Uterus (tissue), 7 donors: ENCODE measurements around a stretch of chr4.

- PRO-cap, 4 experiments: no peak in any of the 4 experiments
- RAMPAGE, long total RNA, 2 experiments: no peak in any of the 2 experiments
- RRBS: no CpG with 5 or more reads among the region's 3 CpGs
Observed at GRCh38 chr4:137532869-137533238, 560 bp upstream of the PCDH18 start.

DNA sequence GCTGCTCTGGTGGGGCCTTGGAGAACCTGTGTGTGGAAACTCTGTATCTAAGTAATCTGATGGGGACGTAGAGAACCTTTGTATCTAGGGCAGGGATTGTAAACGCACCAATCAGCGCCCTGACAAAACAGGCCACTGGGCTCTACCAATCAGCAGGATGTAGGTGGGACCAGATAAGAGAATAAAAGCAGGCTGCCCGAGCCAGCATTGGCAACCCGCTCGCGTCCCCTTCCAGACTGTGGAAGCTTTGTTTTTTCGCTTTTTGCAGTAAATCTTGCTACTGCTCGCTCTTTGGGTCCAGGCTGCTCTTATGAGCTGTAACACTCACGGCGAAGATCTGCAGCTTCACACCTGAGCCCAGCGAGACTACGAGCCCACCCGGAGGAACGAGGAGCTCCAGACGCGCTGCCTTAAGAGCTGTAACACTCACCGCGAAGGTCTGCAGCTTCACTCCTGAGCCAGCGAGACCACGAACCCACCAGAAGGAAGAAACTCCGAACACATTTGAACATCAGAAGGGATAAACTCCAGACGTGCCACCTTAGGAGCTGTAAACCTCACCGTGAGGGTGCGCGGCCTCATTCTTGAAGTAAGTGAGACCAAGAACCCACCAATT lies 299.2 kb downstream of the SLC7A11 start:
- PRO-cap, 4 experiments: no peak in any of the 4 experiments
- RAMPAGE, long total RNA, 2 experiments: no peak in any of the 2 experiments
- RRBS: no CpG with 5 or more reads among the region's 26 CpGs

GRCh38 chr4:138199378-138200249 lies 42.5 kb downstream of the SLC7A11 start:
- PRO-cap, 4 experiments: no peak in any of the 4 experiments
- RAMPAGE, long total RNA, 2 experiments: no peak in any of the 2 experiments
- RRBS: no CpG with 5 or more reads among the region's 7 CpGs

- PRO-cap, 4 experiments: no peak in any of the 4 experiments
- RAMPAGE, long total RNA, 2 experiments: no peak in any of the 2 experiments
- RRBS: no CpG with 5 or more reads among the region's 2 CpGs
Observed at GRCh38 chr4:138255892-138256272, 13.7 kb upstream of the SLC7A11 start.

DNA sequence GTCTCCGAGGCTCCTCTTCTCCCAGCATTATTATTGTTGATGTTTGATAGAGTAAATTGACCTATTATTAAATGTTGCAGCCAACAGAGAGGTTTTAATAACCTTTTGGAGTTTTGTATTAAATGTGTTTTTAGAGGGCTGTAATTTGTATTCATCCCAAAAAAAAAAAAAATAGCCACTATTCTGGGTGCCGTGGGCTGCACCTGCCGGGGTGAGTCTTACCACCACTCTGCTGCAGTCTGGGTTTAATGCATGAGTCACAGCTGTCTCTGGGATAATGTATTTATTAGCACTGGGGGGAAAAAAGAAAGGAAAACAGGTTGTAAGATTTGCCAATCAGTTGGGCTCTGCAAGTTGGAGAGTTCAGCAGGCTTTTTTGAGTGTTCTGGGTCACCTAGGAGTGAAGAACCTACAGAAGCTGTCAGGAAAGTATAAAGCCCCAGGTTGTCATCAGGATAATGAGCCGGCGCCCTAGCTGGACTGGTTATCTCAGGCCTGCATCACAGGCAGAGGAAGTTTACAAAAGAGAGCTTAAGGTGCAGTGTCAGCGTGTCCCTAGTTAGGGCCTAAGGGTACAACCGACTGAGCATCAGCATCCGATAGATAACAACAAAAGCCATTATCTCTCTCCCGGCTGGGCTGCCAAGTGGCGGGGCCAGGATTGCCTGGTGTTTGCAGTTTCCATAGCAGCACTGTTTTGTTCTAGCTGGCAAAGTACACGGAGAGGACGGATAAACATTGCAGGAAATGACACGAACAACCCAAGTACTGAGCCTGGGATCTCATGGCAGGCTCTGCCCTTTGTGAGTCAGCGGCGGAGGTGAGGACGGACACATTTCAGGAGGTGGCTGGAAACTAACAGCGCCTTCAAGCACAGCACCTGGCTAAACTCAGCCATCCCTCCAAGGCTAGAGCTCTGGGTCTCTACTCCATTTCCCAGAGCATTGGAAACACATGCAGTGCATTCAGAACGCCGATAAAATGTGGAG lies 104.8 kb upstream of the NOCT start:
- PRO-cap, 4 experiments: peak in 4 of 4 experiments; most common plus-strand start position 804 of the sequence (in 2)
- RAMPAGE, long total RNA, 2 experiments: no peak in any of the 2 experiments
- RRBS: no CpG with 5 or more reads among the region's 19 CpGs

DNA sequence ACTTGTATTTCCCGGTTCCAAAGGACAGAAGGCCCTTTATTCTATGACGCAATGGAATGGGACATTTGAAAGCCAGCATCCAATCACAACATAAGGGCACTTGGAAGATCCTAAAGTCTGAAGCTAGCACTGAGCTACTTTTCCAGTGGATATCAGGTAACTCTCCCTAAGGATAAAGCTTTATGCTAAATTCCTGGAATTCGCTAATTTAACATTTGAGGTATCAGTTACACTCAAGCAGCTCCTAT lies 75.5 kb upstream of the NOCT start:
- PRO-cap, 4 experiments: no peak in any of the 4 experiments
- RAMPAGE, long total RNA, 2 experiments: no peak in any of the 2 experiments
- RRBS: no CpG with 5 or more reads among the region's 3 CpGs

GRCh38 chr4:138977519-138977921 lies 38.1 kb upstream of the NOCT start:
- PRO-cap, 4 experiments: no peak in any of the 4 experiments
- RAMPAGE, long total RNA, 2 experiments: no peak in any of the 2 experiments
- RRBS: no CpG with 5 or more reads among the region's 6 CpGs

GRCh38 chr4:139159353-139159991 lies 17.5 kb downstream of the ELF2 start:
- PRO-cap, 4 experiments: no peak in any of the 4 experiments
- RAMPAGE, long total RNA, 2 experiments: no peak in any of the 2 experiments
- RRBS: no CpG with 5 or more reads among the region's 5 CpGs

DNA sequence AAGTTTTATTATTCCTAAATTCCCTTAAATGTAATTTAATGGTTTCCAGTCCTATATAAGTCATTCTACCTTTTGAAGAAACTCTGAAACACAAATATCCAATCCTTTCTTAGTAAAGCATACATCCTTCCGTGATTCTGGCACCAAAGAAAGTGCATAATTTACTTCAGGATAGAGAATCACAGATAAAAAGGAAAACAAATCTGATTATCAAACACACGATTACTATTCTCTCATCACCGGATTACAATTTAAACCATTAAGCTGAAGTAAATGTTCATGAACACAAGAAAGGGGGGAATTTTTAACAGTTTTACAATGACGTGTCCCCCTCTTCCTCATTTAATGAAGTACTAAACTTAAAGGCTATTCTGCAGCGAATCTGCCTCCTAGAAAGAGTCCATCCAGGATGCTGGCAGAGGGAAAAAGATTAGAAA lies 1.5 kb downstream of the ELF2 start:
- PRO-cap, 4 experiments: no peak in any of the 4 experiments
- RAMPAGE, long total RNA, 2 experiments: no peak in any of the 2 experiments
- RRBS: no CpG with 5 or more reads among the region's 5 CpGs

DNA sequence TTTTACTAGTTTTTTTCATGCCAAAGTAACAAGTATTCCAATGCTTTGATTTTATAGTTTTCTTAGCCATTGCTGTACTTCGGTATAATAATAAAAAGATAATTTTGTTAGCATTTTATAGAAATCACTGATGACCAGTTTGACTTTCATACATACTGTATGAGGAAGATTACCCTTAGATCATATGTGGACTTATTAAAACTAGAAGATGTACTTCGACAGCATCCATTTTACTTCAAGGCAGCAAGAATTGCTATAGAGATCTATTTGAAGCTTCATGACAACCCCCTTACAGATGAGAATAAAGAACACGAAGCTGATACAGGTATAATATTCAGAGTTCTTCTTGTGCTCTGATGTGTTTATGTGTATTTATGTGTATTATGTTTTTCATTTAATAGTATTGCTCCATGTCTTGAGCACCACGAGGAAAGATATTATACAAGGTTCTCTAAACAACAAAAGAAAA lies 59.4 kb upstream of the NDUFC1 start:
- PRO-cap, 4 experiments: no peak in any of the 4 experiments
- RAMPAGE, long total RNA, 2 experiments: no peak in any of the 2 experiments
- RRBS: no CpG with 5 or more reads among the region's 4 CpGs

- PRO-cap, 4 experiments: peak in 4 of 4 experiments; most common plus-strand start chr4:139453540 (in 3); most common minus-strand start chr4:139453682 (in 4)
- RAMPAGE, long total RNA, 2 experiments: start-site peak on the minus strand in 1 of 2 experiments, at chr4:139453712-139454027 at its widest, 11 to 117 reads per replicate
- RRBS: no CpG with 5 or more reads among the region's 87 CpGs
Observed at GRCh38 chr4:139453043-139454063, 568 bp upstream of the RAB33B start.

DNA sequence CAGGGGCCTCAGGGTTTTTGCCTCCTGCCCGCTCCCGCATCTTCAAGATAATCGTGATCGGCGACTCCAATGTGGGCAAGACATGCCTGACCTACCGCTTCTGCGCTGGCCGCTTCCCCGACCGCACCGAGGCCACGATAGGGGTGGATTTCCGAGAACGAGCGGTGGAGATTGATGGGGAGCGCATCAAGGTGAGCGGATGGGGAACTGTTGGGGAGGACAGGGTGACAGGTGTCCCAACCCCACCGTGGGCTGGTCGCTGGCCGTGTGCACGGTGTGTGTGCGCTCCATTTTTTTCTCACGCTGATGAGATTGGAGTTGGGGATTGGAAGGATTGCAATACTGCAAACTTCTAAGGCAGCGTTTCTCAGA lies 319 bp downstream of the RAB33B start:
- PRO-cap, 4 experiments: peak in 4 of 4 experiments; most common minus-strand start position 308 of the sequence (in 4)
- RAMPAGE, long total RNA, 2 experiments: no peak in any of the 2 experiments
- RRBS: no CpG with 5 or more reads among the region's 24 CpGs

- PRO-cap, 4 experiments: no peak in any of the 4 experiments
- RAMPAGE, long total RNA, 2 experiments: no peak in any of the 2 experiments
- RRBS: no CpG with 5 or more reads among the region's 4 CpGs
Observed at GRCh38 chr4:139551056-139551521, 4.9 kb downstream of the SETD7 start.

DNA sequence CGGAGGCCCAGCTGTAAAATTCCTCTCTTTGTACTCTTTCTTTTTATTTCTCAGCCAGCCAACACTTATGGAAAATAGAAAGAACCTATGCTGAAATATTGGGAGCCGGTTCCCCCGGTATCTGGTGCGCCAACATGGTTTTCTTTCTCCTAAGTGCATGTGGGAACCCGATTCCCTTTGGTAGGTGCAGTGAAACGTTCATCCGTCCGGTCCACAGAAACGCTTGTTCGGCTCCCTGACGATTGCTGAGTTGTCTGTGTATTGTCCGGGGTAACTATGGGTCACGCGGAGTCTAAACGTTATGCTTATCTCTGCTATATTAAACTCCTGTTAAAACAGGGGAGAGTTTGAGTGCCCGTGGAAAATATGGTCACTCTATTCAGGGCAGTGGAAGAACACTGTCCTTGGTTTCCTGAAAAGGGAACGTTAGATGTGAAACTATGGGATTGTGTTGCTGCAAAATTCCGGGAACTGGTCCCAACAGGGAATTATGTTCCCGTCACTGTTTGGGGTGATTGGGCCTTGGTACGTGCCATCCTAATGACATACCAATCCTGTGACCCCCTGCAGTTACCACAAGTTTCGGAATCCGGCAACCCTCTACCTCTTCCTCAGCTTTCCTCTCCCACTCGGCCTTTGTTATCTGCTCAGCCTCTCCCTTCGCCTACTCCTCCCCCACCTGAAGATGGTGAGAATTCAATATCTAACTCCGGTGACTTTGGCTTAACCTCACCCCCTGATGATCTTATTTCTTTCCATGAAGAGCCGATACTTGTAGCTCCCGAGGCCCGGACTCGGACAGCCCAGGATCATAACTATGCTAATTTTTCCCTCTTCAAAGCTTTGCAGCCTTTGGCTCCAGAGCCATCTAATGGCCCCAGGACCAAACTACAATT lies 32.3 kb upstream of the MGST2 start:
- PRO-cap, 4 experiments: no peak in any of the 4 experiments
- RAMPAGE, long total RNA, 2 experiments: no peak in any of the 2 experiments
- RRBS: 56% methylated on average over 10 of the region's 29 CpGs

GRCh38 chr4:139646863-139647630 lies 18.6 kb upstream of the MGST2 start:
- PRO-cap, 4 experiments: no peak in any of the 4 experiments
- RAMPAGE, long total RNA, 2 experiments: no peak in any of the 2 experiments
- RRBS: no CpG with 5 or more reads among the region's 5 CpGs

GRCh38 chr4:139764046-139764550 lies 98.5 kb downstream of the MGST2 start:
- PRO-cap, 4 experiments: no peak in any of the 4 experiments
- RAMPAGE, long total RNA, 2 experiments: no peak in any of the 2 experiments
- RRBS: 8% methylated on average over 3 of the region's 9 CpGs

DNA sequence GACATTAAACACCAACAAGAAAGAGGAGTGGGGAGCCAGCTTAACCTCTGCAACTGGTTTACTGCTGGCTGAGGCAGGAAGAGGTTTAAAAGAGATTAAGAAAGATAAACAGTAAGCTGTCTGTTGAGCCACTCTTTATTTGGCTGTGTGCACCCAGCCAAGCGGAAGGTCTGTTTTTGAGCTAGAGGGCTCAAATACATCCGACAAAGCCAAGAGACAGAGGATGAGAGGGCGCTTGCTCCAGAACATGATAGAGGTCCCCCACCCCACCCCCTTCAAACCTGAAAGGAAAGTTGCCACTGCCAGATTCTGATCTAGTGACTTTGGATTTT lies 191.4 kb downstream of the MGST2 start:
- PRO-cap, 4 experiments: peak in 1 of 4 experiments; most common plus-strand start position 206 of the sequence (in 1); most common minus-strand start position 60 of the sequence (in 1)
- RAMPAGE, long total RNA, 2 experiments: no peak in any of the 2 experiments
- RRBS: no CpG with 5 or more reads among the region's 3 CpGs

DNA sequence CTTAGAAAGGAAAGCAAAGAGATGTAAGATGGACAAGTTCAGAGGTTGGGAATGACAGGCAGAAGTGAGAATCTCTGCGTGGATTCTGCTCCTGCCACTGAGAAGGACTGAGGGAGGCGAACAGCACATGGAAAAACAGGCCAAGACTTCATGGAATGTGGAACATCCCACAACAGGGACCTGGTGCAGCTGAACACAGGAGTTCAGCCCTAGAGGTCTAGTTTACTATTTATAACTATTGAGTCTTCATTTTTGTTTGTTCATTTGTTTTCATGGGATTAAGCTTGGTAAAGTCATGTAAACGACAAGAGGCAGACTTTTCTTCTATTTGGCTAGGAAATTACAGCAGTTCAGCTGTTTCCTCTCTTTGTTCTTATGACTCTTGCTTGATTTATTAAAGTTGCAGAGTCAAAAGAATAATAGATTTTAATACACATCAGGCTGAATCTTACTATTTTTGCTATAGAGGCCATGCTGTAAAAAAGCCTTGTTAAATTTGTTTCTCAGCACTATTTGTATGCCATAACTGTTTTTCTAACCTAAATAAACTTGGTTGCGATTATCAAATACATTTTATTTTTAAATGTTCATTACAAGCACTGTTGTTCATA lies 234.4 kb downstream of the MAML3 start:
- PRO-cap, 4 experiments: peak in 4 of 4 experiments; most common plus-strand start position 97 of the sequence (in 1); most common minus-strand start position 109 of the sequence (in 4)
- RAMPAGE, long total RNA, 2 experiments: no peak in any of the 2 experiments
- RRBS: no CpG with 5 or more reads among the region's 4 CpGs

DNA sequence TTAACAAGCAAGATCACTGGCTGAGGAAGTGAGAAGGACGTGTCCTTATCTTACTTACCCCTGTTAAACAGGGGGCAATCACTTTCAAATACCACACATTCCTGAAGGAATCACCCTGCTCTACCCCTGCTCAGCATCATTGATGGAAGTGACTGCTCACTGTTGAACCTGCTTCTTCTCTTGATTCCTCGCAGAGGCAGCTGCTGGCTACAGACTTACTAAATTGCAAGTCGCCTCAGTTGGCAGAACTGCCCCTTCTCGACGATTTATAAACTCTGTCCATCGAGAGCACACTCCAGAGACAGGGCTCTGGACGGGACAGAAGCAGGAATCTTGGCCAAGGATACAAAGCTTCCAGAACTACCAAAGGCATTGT lies 165.2 kb downstream of the MAML3 start:
- PRO-cap, 4 experiments: no peak in any of the 4 experiments
- RAMPAGE, long total RNA, 2 experiments: no peak in any of the 2 experiments
- RRBS: no CpG with 5 or more reads among the region's 7 CpGs

GRCh38 chr4:140019283-140019925 lies 134.6 kb downstream of the MAML3 start:
- PRO-cap, 4 experiments: no peak in any of the 4 experiments
- RAMPAGE, long total RNA, 2 experiments: no peak in any of the 2 experiments
- RRBS: no CpG with 5 or more reads among the region's 5 CpGs